Epithelial cell of prostate (primary cell): ENCODE measurements around a stretch of chr20.

- RRBS, result no CpG with 5 or more reads among the region's 10 CpGs
These were observed 141.2 kb downstream of the CEBPB start for GRCh38 chr20:50331563-50332414.

- RRBS, result no CpG with 5 or more reads among the region's 6 CpGs
These were observed 141.4 kb upstream of the PTPN1 start for GRCh38 chr20:50368684-50369308.

DNA sequence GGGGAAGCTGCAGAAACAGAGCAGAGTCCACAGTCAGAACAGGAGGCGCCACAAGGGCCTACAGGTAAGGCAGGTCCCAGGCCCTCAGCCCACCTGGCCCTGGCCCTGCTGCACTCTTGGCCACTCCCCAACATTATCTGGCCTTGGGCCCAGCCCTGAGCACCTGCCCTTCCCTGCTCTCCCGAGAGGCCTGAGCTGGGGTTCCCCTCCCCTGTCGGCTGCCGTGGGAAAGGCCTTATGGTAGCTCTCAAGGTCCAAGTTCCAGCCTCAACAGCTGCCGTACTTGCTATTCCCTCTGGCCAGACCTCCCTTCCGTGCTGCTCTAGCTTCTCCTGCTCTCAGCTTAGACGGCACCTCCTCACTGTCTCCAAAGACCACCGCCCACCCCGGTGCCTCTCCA lies 140.6 kb upstream of the PTPN1 start:
- RRBS, result no CpG with 5 or more reads among the region's 9 CpGs

DNA sequence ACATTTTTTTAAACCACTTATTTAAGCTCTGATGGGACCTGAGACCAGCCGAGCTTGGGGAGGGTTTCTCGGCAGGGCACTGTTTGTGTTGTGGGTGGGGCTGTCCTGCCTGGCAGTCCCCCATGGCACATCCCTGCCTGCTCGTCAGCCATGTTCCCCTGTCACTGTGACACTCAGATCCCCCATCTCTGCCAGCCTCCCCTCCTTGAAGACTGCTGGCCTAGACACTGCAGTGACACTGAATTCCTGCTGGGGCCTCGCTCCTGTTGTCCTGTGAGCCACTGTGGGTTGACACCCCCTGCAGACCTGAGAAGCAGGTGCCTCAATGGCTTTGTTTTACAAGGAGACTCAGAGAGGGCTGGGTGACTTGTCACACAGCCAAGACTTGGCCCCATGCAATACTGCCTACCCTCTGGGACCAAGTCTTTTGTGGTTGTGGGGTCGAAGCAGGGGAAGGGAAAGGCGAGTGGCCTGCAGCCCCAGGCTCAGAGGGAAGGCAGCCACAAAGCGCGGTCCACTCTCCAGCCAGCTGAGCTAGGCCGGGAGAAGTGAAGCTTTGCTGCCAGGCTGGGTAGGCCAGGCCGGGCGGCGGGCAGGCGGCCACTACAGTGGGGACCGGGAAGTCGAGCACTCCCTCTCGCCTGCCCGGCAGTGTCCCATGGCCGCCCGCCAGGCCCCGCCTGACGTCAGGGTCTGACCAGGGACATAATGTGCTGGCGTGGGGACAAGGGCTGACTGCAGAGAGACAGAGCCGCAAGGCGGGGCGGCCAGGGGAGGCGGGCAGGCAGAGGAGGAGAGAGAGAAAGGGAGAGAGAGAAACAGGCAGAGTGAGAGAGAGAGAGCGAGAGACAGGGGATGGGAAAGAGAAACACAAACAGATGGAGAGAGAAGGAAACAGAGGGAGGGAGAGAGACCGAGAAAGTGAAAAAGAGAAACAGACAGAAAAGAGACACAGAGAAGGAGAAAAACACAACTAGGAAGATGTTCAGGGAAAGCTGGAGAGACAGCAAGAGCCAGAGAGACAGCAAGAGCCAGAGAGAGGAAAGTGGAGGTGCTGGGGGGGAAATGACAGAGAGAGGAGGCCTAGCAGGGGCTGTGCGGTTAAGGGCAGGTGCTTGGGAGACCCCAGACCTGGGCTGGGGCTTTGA lies 94.7 kb upstream of the PTPN1 start:
- RRBS, result 0% methylated on average over 1 of the region's 29 CpGs

- RRBS, result no CpG with 5 or more reads among the region's 8 CpGs
These were observed 87.8 kb upstream of the PTPN1 start for GRCh38 chr20:50422209-50422963.

- RRBS, result no CpG with 5 or more reads among the region's 7 CpGs
These were observed 67.6 kb upstream of the PTPN1 start for GRCh38 chr20:50442451-50443051.

DNA sequence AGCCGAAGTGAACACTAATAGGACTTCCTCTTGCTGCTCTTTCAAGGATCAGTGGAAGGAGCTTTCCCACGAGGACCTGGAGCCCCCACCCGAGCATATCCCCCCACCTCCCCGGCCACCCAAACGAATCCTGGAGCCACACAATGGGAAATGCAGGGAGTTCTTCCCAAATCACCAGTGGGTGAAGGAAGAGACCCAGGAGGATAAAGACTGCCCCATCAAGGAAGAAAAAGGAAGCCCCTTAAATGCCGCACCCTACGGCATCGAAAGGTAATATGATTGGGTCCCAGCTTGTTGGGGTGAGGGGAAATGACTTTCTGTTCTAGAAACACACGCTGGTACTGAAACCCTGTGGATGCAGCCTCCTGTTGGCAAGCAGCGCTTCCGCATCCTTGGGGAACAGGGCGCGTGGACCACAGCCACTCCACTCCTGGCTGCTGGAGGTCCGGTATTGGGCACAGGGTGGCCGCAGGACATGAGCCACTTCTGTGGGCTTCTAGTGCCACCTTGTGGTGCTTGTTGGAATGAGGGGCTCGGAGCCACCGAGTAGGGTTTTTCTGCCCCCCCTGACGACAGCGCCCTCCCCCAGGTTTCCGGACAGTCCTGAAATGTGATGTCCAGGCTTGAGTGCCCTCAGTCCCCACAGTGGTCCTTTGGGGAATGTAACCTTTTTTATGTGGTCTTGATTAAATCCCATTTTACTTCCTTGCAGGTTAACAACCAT lies 69.6 kb downstream of the PTPN1 start:
- RRBS, result no CpG with 5 or more reads among the region's 20 CpGs

DNA sequence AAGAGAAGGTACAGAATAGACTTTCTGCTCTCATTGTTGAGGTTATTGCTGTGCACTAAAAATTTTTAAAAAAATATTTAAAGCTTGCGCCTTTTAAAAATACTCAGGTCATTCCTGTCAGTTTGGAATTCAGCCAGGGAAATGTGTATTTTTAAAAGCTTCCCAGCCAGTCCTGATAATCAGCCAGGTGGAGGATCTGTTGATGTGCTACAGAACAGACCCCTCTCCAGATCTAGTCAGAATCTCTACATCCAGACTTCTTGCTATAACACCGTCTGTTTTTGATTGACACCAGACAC lies 11.6 kb downstream of the PARD6B start:
- RRBS, result no CpG with 5 or more reads among the region's 2 CpGs

DNA sequence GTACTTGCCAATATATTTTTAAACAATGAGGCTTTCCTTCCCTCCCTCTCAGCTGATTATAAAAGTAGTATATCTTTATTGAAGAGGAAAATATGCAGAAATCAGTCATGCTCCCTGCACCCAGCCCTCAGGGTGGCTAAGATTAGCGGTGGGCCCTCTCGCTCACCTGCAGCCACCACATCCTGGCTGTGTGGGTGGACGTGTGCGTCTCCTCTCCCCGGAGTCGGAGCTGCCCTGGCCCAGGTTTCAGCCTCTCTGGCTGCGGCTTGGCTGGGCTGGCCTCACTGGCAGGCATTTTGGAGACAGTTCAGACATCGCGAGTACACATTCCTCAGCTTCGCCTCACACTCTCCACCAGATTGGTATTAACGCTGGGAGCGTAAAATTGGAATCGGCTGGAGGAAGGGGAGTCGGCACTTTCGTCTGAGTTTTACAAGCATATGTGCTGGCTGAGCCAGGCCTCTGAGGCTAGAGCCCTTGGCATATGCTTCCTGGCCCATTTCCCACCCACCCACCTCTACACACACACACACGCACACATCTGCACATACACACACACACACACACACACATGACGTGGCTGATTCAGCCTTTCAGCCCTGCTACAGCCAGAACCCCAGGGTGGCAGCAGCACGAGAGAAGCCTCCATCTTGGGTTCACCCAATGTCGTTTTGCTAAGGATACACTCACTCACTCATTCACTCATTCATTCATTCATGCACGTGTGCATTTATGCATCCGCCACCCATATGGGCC lies 42.8 kb downstream of the BCAS4 start:
- RRBS, result no CpG with 5 or more reads among the region's 21 CpGs

DNA sequence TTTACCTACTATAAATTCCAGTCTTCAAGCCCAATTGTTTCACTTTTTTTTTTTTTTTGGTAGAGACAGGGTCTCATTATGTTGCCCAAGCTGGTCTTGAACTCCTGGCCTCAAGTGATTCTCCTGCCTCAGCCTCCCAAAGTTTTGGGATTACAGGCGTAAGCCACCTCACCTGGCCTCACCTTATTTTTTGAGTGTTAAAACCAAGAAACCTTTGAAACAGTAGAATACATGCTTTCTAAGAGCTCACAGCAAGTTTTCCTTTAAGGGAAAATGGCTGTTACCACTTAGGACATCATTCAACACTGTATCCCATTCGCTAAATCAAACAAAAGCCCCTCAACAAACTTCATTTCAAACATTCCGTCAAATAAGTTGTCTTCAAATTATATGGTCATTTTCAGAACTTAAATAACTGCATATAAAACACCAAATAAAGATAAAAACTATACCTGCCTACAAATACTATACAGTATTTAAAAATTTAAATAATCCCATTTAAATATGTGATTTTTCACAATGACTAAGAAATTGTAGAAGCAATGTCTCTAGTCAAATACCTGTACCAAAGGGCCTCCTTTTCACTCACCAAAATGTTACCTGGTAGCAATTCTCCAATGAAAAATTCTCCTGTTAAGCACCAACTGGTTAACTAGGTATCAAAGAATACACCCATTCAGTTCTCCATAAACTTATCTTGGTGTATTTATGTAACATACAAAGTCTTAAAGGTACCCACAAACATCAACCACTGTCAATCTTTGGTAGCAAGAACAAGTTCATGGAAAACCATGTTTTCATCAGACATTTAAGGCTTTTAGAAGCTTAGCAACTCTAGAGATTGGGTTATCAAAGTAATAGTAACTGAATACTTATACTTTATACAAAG lies 3.5 kb downstream of the ADNP start:
- RRBS, result no CpG with 5 or more reads among the region's 3 CpGs

DNA sequence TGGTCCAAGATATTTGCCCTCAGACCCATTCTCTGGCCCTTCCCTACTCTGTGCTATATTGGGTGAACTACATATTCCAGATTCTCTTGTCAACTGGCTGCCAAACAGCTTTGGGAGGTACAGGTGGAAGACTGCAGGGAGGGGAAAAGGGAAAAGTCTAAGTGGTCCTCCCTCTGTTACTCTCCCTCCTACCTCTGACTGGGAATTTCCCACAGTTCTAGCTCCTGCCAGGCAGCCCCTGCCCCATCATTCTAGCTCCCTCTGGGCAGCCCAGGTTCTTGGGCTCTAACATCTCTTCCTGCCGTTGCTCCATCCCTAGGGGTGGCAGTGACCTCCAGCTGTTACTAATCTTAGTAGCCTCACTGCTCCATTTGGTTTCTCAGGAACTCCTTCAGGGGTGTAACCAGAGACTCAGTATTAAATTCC lies 10.3 kb downstream of the DPM1 start:
- RRBS, result no CpG with 5 or more reads among the region's 1 CpG

DNA sequence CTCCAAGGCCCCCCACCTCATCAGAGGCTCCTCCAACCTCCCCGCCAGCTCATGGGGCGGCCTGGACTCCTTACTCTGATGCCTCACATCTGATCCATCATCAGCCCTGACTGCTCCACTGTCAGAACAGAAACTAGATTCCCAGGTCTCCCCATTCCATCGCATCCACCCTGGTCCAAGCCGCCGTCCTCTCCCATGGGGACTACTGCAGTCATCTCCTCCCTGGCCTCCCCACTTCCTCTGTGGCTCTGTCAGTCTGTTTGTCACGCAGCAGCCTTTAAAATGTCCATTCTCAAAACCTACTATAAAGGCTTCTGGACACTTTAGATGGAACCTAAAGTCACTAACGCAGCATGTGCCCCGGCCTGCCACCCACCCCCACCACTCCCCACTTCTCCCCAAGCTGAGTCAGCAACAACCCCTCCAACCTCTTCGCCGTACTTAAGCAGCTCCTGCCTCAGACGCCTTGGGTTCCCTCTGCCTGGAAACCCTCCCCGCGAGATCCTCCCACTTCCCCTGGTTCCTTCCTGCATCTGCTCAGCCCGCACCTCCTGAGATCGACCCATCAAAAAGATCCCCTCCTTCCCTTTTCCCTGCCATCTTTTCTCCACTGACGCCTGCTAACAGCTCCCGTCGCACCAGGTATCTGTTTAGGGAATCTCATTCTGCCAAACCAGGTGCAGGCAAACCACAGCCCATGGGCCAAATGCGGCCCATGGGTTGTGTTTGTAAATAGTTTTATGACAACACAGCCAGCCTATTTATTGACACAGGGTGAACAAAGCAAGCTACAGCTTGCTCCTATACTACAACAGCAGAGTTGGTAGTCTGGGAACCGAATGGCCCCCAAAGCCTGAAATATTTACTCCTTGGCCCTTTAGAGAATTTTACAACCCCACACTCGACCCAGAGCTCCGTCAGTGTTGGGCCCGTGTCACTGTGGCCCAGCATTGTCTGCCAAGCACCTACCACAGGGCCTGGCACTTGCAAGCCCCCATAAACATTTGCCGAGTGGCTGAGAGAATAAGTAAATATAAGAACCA lies 16.6 kb downstream of the NFATC2 start:
- RRBS, result no CpG with 5 or more reads among the region's 24 CpGs

- RRBS, result no CpG with 5 or more reads among the region's 19 CpGs
These were observed 11.1 kb downstream of the NFATC2 start for GRCh38 chr20:51531058-51532135.

DNA sequence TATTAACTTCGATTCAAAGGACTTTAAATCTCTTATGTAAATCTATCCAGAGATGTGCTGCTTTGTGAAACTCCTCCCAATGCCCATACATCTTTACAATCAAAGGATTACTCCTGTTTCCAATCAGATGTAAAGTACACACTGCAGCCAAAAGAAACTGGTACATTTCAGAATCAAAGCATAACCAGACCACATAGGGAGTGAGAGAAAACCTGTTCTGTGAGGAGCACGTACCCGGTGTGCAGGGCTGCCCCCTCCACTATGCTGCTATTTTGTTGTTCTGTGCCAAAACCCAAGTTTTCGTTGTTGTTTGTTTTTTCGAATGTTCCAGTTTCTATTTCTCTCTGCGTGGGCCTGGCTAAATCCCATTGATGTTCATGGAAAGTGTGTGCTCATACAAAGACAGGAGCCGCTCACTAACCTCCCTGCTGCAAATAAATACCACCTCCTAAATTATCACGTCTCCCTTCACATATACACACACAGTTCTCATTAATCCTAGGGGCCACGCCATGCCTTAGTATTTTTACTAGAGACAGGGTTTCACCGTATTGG lies 53.0 kb downstream of the ATP9A start:
- RRBS, result no CpG with 5 or more reads among the region's 10 CpGs

DNA sequence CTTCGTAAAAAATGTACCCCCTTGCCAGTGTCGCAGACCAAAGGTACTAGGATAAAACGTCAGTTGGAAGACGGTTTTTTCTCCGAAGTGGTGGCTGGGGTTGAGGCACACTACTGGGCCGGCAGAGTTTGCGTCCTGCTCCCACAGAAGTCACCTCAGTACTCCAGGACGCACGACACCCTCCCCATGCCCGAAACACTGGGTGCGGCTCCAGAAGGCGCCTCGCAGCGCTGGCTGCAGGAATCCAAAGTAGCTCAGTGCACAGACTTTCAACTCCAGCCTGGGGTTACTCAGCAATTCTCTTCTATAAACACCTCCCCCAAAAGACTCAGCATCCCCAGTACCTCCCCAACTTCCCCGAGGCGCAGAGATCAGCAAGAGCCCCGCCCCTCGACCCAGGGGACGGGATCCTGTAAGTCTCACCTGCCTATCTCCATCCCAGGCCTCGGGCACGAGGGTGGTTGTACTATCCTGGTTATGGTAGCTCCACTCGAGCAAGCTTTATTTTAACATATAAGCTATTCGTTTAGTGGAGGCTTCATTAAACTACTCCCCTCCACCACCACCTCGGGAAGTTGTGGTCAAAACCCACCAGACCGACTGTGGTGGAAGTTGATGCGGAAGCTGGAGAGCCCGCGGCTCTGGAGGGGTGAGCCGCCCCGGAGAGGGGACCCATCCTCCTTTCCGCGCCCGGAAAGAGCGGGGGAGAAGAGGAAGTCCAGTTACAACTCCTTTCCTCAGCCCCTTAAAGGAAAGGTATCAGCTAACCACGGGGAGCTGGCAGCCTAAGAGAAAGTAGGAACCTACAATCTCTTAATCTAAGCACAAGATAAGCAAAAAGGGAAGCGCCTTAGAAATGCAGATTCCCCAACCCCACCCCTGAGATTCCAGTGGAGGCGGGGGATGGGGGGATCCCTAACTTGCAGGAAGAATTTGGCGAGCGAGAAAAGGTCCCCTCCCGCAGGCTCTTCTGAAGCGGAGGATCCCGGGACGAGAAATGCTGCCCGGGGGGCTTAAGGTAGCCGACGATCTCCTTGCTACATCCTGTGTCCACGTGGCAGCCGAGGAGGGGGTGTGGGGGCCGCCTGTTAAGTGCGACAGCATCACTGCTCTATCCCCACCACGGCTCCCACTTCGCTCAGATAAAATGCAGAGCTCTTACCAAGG lies 87.8 kb downstream of the ZFP64 start:
- RRBS, result no CpG with 5 or more reads among the region's 52 CpGs

GRCh38 chr20:52191023-52191437 lies 549 bp downstream of the ZFP64 start:
- RRBS, result 1% methylated on average over 6 of the region's 21 CpGs

DNA sequence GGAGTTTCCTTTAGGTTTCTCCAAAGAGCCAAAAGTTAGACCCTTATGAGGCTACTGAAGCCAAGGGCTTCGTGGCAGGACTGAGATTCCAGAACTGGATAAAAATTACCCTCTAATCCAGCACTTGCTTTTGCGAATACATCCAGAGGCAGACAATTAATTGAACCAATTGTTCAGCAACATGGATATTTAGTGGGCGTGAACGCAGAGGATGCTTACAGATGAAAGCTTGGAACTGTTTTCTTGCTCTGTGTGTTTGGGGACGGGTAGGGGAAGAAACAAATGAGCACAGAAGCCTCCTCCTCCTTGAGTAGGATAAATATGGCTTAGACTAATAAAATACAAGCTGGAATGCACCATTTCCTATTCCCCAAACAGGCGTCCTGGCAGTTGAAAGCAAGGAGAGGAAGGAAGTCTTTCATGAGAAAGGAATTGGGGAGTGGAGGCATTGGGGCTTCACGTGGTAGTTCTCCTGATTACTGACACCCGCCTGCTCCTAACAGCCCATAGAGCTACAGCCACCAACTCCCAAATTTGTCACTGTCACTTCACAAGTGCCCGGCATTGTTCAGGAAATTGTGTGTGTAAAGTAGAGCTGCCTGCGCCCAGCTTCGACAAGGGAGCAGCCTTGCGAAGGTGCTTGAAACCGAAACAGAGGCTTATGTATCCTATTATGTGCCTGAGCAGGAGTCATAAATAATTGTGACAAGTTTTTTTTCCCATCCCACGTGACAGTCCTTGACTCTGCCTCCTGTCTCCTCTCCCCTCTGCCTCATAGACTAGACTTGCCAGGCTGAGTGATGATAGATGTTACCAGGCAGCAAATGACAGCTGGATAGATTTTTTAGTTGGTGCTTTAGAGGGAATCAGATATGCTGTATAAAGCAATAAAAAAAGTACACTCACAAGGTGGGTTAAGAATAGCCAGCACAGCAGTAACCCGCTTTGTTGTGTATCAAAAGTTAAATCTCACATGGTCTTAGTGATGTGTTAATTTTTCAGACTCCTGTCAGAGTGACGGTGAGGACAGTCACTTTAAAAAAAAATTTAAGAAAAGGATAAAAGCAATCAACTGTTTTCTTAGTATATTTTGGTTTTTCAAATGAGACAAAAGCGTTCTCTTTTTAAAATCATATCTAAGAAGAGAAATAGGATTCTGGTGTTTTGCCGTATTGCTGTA lies 301.7 kb upstream of the ZFP64 start:
- RRBS, result no CpG with 5 or more reads among the region's 18 CpGs

DNA sequence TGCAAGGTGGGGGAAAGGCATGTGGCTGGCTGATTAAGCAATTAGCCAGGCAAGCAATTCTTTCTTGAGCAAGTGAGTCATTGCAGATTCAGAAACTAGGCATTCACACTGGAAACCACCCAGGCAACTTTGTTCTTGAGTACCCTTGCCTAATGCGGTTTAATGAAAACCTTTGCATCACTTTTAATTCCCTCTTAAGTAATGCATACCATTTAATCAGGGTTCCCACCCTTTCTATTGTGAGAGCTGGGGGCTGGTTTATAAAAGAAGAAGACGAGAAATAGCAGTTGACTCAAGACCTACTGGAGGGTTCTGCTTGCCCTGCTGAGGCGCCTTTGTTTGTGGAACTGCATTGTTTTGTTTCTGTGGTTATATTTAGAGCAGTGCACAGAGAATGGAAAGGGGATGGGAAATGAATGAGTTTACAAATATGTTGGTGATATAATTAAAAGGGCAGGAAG lies 49.0 kb upstream of the TSHZ2 start:
- RRBS, result no CpG with 5 or more reads among the region's 3 CpGs

- RRBS, result no CpG with 5 or more reads among the region's 14 CpGs
These were observed 154.1 kb downstream of the TSHZ2 start for GRCh38 chr20:53125817-53127085.